Islet of Langerhans (tissue), 1 donor: ENCODE measurements around the gene EPG5.

DNA sequence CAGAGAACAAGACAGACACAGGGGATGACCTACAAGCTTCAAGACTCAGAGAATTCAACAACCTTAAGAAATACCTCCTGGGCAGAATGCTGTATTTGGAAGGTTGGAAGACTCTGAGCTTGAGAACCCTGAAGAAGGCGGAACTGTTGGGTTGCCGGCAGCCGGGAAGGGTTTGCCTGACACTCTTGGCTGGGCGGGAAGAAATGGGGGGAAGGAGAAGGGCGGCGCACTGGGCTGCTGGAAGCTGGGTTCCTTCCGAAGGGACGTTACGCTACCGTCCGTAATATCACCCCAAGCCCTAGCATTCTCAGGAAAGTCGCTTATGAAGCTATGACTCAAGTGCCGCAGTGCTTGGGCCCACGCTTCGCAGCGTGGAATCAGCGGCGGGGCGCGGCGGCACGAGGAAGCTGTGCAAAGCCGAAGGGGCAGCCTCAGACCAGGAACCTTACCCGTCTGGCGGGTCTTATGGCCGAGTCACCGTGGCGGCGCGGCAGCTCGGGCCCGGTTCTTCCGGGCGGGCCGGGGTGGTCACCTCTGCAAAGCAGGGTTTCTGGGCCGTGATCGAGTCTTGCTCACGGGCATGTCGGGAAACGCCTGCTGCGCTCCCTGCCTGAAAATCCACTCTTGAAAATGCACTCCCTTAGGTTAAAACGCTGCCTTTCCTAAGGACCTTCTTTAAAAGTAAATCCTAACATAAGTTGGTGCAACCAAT lies 50.2 kb upstream of the SIGLEC15 start:
- RRBS: no CpG with 5 or more reads among the region's 42 CpGs

DNA sequence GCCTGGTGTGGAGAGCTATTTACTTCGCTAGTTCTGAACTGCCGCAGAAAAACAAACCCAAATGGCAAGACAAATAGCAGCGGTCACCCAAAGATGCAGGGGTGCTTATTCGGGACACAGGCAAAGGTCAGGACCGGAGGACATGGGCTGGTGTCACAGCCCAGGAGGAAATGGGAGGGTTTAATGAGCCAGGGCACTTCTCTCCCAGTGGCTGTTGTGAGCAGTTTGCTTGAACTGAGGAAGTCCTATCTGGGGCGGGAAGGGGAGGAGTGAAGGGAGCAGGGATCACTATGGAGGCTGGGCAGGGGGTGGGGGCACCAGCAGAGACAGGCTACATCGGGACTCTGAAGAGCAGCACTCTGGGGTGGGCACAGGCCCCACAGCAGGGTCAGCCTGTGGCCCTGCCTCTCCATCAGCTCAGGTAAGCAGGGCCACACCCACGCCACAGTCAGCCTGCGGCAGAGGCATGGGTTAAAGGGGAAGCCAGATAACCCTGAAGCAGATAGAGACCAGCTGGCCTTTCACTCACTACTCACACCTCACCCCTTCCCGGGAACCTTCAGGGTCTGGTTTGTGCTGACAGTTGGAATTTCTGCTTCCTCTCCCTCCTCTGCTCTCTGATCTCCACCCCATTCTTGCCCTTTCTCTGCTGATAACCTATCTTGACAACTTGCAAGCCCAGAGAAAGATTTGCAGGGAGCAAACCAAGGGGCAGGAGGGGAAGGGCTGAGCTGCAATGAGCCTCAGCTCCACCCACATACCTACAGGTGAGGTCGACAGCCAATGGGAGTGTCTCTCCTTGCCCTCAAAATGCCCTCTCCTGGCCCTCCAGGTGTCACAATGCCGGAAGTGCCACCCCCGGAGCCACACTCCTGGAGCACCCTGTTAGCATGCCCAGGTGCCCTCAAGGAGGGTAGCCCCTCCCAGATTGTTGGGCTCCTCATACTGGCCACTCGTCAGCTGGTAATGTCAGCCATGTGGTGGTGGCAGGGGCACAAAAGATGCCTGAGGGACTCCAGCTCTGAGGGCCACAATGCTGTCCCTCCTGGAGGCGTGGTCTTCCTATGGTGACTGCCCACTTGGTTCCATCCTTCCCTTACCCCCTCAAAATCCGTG lies 3.6 kb downstream of the SIGLEC15 start:
- RRBS: no CpG with 5 or more reads among the region's 16 CpGs

- RRBS: no CpG with 5 or more reads among the region's 9 CpGs
Measured at GRCh38 chr18:45962841-45963496, 4.2 kb downstream of the EPG5 start.

GRCh38 chr18:45967007-45967777 lies at the start of gene EPG5:
EPG5 (minus strand) TSS chr18:45967329.
- RRBS: 4% methylated on average over 28 of the region's 56 CpGs

- RRBS: no CpG with 5 or more reads among the region's 10 CpGs
Measured at GRCh38 chr18:46167906-46168543, 5.8 kb upstream of the C18orf25 start.

DNA sequence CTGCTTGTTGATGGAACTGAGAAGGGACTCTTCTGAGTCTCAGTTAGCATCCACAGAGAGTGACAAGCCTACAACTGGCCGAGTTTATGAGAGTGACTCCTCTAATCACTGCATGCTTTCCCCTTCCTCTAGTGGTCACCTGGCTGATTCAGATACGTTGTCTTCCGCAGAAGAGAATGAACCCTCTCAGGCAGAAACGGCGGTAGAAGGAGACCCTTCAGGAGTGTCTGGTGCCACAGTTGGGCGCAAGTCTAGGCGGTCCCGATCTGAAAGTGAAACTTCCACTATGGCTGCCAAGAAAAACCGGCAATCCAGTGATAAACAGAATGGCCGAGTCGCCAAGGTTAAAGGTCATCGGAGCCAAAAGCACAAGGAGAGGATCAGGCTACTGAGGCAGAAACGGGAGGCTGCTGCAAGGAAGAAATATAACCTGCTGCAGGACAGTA lies 42.2 kb downstream of the C18orf25 start:
- RRBS: no CpG with 5 or more reads among the region's 13 CpGs

DNA sequence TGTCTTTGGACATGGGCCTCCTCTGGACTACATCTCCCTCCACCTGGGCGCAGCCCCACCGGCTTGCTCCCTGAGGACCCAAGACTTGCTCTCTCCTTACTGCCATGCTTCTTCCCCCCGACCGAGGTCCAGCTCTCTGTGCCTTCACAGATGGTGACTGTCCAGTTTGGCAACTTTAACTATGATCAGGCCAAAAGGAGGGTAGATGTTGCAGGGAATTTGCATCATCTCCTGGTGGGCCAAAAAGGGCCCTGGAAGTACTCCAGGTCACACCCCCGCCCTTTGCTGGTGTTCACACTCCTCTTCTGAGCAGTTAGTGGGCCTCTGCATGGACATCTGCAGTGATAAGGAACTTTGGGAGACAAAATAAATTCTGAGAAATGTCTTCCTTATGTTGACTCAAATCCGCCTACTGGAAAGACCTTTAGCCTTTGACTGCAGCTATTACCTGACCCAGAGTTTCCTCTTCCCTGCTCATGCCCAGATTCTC lies 88.7 kb downstream of the RNF165 start:
- RRBS: no CpG with 5 or more reads among the region's 6 CpGs

DNA sequence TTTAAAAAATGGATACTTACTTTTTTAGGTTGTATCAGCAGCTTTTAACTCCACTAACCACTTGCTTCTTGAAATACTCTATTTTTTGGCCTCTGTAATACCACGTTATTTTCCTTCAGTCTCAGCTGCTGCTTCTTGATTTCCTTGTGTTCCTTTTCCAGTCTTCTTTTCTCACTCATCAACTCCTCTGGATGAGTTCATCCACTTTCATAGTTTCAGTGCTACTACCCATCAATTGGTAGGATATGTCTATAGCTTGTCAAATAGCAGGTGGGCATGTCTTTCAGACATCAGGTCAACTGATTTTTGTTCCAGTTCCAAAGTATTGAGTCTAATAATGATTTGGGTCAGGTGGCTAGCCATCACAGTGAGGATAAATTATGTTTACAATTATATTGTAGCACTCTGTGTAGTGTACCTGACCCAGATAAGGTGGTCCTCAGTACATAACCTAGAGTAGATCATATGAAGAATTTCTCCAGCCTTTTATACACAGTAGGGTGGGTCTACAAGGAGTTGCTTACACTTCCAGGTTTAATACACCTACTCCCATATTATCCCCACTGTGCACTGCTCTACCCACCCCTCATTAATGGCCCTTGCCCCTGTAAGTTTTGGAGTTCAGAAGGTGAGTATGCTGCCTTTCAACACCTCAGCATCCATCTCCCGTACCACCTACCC lies 46.6 kb upstream of the ST8SIA5 start:
- RRBS: no CpG with 5 or more reads among the region's 2 CpGs

- RRBS: no CpG with 5 or more reads among the region's 6 CpGs
Measured at GRCh38 chr18:46811794-46812239, 55.0 kb upstream of the ST8SIA5 start.

- RRBS: no CpG with 5 or more reads among the region's 5 CpGs
Measured at GRCh38 chr18:46823219-46823835, 66.5 kb upstream of the ST8SIA5 start.

- RRBS: no CpG with 5 or more reads among the region's 6 CpGs
Measured at GRCh38 chr18:46868578-46868912, 48.8 kb downstream of the PIAS2 start.

GRCh38 chr18:47031243-47031531 lies 4.2 kb downstream of the ELOA2 start:
- RRBS: no CpG with 5 or more reads among the region's 11 CpGs

GRCh38 chr18:47896688-47897085 lies 33.8 kb downstream of the SMAD2 start:
- RRBS: no CpG with 5 or more reads among the region's 8 CpGs

- RRBS: no CpG with 5 or more reads among the region's 7 CpGs
Measured at GRCh38 chr18:47931774-47932180, 1.3 kb upstream of the SMAD2 start.

DNA sequence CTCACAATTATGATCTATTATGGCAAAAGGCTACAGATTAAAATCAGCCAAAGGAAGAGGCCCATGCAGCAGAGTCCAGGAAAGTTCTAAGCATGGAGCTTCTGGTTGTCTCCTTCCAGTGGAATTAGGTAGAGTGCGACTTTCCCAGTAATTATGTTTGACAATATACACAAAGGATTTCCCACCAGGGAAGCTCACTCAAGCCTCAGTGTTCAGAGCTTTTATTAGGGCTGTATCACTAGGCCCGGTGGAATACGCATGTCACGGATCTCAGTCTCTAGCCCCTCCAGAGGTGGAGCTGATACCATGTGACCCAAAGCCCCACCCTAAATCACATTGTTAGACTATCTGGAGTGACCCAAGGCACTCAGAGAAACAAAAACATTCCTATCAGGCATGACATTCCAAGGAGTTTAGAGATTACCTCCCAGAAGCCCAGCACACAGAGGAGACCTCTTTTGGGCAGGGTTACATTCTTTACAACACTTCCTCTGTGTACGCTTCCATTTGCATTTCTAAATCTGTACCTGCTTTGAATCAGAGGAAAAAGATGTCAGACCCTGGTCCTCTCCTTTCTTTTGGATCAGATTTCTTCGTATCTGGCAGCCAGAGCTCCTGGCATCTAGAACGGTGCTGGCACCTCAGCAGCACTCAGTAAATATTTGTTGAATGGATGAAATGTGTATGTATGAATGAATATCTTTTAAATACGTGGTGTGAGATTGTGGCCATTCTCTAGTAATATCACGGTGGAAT lies 37.6 kb upstream of the SMAD2 start:
- RRBS: no CpG with 5 or more reads among the region's 9 CpGs

DNA sequence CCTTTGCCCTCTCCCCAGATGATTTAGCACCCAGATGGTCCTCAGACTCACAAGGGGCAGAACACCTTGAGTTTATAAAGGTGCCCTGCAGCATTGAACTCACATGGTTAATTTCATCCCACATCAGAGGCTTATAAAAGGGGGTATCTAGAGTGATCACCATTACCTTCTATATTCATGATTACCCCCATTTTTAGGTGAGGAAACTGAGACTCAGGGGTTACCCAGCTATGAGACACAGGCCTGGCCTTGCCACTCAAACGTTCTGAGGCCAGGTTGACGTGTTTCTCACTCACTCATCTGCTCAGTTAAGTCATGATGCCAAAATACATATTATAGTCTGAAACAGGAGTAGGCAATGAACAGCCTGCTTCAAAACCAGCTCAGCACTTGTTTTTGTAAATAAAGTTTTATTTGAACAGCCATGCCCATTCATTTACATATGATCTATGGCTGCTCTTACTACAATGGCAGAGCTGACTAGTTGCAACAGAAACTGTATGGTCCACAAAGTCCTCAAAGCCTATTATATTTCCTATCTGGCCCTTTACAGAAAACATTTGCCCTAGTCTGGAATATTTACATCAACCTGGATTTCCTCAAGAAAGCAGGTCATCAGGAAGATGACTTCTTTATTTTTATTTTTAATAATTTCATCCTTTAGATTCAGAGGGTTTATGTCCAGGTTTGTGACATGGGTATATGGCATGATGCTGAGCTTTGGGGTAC lies 74.1 kb upstream of the SMAD2 start:
- RRBS: no CpG with 5 or more reads among the region's 2 CpGs

GRCh38 chr18:48049567-48050537 lies 119.4 kb upstream of the SMAD2 start:
- RRBS: no CpG with 5 or more reads among the region's 14 CpGs

DNA sequence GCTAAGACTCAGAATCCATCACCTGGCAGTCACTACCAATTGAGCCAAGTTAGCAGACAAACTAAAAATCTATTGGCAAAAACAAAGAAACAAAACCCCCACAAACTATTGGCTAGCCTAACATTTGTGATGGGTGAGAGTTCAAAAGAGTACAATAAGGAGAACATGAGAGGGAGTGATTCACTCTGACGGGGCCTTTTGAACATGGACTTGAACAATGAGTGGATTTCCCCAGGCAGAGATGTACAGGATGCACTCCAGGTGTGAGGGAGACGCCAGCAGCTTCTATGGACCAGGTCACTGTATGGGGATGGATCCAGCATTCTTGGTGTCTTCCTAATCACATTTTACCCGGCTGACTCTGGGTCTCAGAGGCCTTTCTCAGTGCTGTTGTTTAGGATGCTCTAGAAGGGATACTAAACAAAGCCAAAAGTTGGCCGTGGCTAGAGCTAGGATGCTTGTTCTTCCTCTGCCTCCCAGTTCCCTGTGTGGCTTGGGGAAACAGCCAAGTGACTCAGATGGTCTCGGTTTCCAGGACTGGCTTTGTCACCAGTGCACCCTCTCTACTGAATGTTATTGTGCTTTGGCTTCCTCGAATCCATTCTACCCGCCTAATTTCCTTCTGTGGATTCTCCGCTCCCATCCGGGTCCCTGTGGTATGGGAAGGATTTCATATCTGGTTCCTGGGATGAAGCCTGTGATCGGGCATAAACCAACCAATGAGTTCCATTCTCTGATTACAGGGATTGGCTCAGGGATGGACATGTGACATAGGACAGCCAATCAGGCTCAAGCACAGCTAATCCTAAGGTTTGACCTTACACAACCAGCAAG lies 167.7 kb upstream of the SMAD2 start:
- RRBS: no CpG with 5 or more reads among the region's 10 CpGs

- RRBS: no CpG with 5 or more reads among the region's 13 CpGs
Measured at GRCh38 chr18:48356766-48357726, 52.1 kb downstream of the ZBTB7C start.